ENCODE measurements around a stretch of chrX.

GRCh38 chrX:274910-275721, 6.1 kb upstream of the PLCXD1 start:
- RRBS, result 24% methylated on average over 12 of the region's 28 CpGs
CAGE:
- cytosol, long polyA plus RNA, result no peak
- long polyA plus RNA, result no peak
- nucleus, long polyA plus RNA, result no peak

GRCh38 chrX:276030-276505, 5.1 kb upstream of the PLCXD1 start:
- RRBS, result 2% methylated on average over 6 of the region's 30 CpGs
CAGE:
- cytosol, long polyA plus RNA, result start-site peak on the plus strand at chrX:276353-276375, 487 reads
- long polyA plus RNA, result start-site peak on the plus strand at chrX:276333-276375, 281 and 370 reads in 2 replicates
- nucleus, long polyA plus RNA, result start-site peak on the minus strand at chrX:276236-276253, 21 reads; start-site peak on the plus strand at chrX:276365-276375, 228 reads

GRCh38 chrX:385790-386457, 783 bp downstream of the PPP2R3B start:
- RRBS, result no CpG with 5 or more reads among the region's 35 CpGs
CAGE:
- cytosol, long polyA plus RNA, result no peak
- long polyA plus RNA, result no peak
- nucleus, long polyA plus RNA, result no peak

DNA sequence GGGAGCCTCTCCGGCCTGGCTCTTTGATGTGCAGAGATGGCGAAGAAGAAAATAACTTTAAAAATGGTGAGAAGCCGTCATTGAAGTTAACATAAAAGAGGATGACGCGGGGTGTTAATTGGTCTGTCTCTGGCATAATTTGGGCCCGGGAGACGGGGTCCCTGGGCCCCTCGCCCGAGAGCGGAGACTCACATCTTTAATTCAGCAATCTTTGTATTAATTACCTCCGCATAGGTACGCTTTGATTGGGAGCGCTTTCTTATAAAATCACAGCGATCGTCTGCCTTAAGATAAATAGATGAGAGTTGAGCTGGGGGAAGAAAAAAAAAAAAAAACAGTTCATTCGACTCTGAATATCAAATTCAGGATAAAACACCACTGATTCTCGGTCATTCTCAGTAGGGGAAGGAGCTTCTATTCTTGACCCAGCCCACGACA, 48.5 kb upstream of the PPP2R3B start:
- RRBS, result no CpG with 5 or more reads among the region's 18 CpGs
CAGE:
- cytosol, long polyA plus RNA, result no peak
- long polyA plus RNA, result no peak
- nucleus, long polyA plus RNA, result no peak

DNA sequence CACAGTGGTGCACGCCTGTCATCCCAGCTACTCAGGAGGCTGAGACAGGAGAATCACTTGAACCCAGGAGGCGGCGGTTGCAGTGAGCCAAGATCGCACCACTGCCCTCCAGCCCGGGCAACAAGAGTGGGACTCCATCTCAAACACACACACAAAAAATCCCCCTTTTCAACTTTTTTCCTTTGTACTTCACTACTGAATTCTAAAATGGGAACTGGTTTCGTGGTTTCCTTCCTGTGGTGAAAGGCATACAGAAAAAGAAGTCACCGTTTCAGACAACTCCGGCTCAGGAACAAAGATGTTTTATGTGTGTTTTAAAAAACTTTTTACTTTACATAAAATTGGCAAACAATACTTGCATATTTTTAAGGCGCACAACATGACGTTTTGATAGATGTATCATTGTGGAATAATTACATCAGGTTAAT, 186.2 kb downstream of the CRLF2 start:
- RRBS, result no CpG with 5 or more reads among the region's 10 CpGs
CAGE:
- cytosol, long polyA plus RNA, result no peak
- long polyA plus RNA, result no peak
- nucleus, long polyA plus RNA, result no peak

DNA sequence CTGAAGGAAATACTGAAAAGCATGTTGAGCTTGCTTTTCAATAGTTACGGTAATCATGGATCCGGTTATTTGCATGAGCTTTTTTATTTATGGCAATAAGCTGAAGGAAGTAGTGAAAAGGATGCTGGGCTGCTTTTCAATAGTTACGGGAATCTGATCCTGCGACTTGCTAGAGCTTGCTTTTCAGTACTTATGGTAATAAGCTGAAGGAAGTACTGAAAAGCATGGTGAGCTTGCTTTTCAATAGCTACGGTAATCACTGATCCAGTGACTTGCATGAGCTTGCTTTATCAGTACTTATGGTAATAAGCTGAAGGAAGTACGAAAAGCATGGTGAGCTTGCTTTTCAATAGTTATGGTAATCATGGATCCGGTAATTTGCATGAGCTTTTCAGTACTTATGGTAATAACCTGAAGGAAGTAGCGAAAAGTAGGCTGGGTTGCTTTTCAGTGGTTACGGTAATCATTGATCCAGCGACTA, 6.9 kb downstream of the CRLF2 start:
- RRBS, result no CpG with 5 or more reads among the region's 10 CpGs
CAGE:
- cytosol, long polyA plus RNA, result no peak
- long polyA plus RNA, result no peak
- nucleus, long polyA plus RNA, result no peak

- RRBS, result 9% methylated on average over 4 of the region's 25 CpGs
CAGE:
- cytosol, long polyA plus RNA, result no peak
- long polyA plus RNA, result no peak
- nucleus, long polyA plus RNA, result start-site peak on the plus strand at chrX:1249480-1249547, 99 reads
These were observed 19.2 kb upstream of the CSF2RA start for GRCh38 chrX:1249126-1250040.

- RRBS, result no CpG with 5 or more reads among the region's 19 CpGs
CAGE:
- cytosol, long polyA plus RNA, result no peak
- long polyA plus RNA, result no peak
- nucleus, long polyA plus RNA, result no peak
These were observed 24.0 kb downstream of the CSF2RA start for GRCh38 chrX:1292465-1293210.

- RRBS, result no CpG with 5 or more reads among the region's 9 CpGs
CAGE:
- cytosol, long polyA plus RNA, result no peak
- long polyA plus RNA, result start-site peak on the plus strand at chrX:1403424-1404167, 35 and 97 reads in 2 replicates
- nucleus, long polyA plus RNA, result no peak
These were observed 12.0 kb upstream of the SLC25A6 start for GRCh38 chrX:1403603-1404645.

DNA sequence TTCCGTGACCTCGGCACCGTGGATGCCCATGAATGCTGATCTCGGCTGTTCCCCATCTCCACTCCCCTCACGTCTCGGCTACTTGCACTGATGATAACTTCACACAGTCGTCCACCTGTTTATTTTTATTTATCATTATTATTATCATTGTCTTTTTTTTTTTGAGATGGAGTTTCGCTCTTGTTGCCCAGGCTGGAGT, 23.3 kb upstream of the SLC25A6 start:
- RRBS, result no CpG with 5 or more reads among the region's 8 CpGs
CAGE:
- cytosol, long polyA plus RNA, result no peak
- long polyA plus RNA, result no peak
- nucleus, long polyA plus RNA, result no peak

GRCh38 chrX:1453837-1454104, 1.1 kb upstream of the ASMTL start:
- RRBS, result no CpG with 5 or more reads among the region's 17 CpGs
CAGE:
- cytosol, long polyA plus RNA, result no peak
- long polyA plus RNA, result no peak
- nucleus, long polyA plus RNA, result no peak

DNA sequence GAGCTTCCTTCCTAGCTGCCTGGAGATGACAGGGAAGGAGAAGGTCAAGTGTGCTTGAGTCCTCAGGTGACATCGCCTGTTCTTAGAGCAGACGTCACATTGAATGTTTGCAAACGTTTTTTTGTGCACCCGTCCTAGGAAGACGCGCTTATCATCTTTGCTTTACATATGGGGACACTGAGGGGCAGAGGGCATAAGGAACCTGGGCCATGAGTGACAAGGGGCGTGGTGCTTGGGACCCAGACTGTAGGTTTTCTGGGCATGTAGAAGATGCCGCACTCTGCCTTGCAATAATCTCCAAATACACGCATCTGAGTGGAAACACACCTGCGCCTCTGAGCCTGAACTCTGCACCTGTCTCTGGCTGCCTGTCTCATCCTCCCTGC, 34.5 kb upstream of the ASMTL start:
- RRBS, result no CpG with 5 or more reads among the region's 10 CpGs
CAGE:
- cytosol, long polyA plus RNA, result no peak
- long polyA plus RNA, result no peak
- nucleus, long polyA plus RNA, result no peak

GRCh38 chrX:1500751-1501587, 36.0 kb downstream of the P2RY8 start:
- RRBS, result no CpG with 5 or more reads among the region's 19 CpGs
CAGE:
- cytosol, long polyA plus RNA, result no peak
- long polyA plus RNA, result no peak
- nucleus, long polyA plus RNA, result no peak

GRCh38 chrX:1600332-1600977, 9.1 kb downstream of the AKAP17A start:
- RRBS, result 92% methylated on average over 12 of the region's 50 CpGs
CAGE:
- cytosol, long polyA plus RNA, result no peak
- long polyA plus RNA, result no peak
- nucleus, long polyA plus RNA, result no peak

DNA sequence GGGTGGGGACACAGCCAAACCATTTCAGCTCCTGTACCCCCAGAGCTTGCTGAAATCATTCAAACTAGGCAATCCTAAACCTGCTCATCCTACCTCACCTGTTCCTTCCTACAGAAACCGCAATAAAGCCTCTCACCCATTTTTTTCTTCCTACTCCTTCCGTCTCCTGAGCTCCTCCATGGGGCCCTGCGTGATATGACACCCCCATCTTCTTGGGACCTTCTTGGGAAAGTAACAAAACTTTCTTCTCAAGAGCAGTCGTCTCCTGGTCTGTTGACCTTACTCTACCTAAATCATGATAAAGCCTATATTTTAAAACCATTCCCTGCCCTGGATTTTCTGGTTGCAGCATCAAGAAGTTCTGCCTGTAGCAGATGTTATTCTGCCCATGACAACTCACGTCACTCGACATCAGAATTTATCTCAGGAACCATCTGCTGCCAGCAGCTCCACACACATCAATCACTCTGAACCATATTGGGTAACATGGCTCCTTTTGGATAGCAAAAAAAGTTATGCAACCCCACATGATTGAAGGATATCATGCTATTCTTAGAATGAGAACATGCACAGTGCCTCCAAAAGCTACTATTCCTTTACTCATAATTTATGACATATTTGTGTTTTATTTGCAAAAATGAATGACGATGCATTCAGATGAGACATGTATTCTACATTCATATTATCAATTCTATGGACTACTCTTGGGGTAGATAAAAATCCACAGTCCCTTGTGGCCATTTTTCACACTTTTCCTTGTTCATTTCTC, 341.5 kb downstream of the DHRSX start:
- RRBS, result no CpG with 5 or more reads among the region's 7 CpGs
CAGE:
- cytosol, long polyA plus RNA, result no peak
- long polyA plus RNA, result no peak
- nucleus, long polyA plus RNA, result no peak

- RRBS, result no CpG with 5 or more reads among the region's 14 CpGs
CAGE:
- cytosol, long polyA plus RNA, result no peak
- long polyA plus RNA, result no peak
- nucleus, long polyA plus RNA, result no peak
These were observed 158.7 kb downstream of the DHRSX start for GRCh38 chrX:2342038-2342527.

GRCh38 chrX:2615637-2616122, 75.4 kb upstream of the CD99 start:
- RRBS, result no CpG with 5 or more reads among the region's 6 CpGs
CAGE:
- cytosol, long polyA plus RNA, result no peak
- long polyA plus RNA, result no peak
- nucleus, long polyA plus RNA, result no peak

DNA sequence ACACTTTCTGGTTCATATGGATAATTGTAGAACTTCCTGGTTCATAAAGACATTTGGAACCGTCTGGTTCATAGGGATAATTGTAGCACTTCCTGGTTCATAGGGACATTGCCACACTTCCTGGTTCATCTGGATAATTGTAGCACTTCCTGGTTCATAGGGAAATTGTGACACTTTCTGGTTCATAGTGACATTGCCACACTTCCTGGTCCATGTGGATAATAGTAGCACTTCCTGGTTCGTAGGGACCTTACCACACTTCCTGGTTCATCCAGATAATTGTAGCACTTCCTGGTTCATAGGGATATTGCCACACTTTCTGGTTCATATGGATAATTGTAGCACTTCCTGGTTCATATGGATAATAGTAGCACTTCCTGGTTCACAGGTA, 61.2 kb upstream of the CD99 start:
- RRBS, result no CpG with 5 or more reads among the region's 2 CpGs
CAGE:
- cytosol, long polyA plus RNA, result no peak
- long polyA plus RNA, result no peak
- nucleus, long polyA plus RNA, result no peak

DNA sequence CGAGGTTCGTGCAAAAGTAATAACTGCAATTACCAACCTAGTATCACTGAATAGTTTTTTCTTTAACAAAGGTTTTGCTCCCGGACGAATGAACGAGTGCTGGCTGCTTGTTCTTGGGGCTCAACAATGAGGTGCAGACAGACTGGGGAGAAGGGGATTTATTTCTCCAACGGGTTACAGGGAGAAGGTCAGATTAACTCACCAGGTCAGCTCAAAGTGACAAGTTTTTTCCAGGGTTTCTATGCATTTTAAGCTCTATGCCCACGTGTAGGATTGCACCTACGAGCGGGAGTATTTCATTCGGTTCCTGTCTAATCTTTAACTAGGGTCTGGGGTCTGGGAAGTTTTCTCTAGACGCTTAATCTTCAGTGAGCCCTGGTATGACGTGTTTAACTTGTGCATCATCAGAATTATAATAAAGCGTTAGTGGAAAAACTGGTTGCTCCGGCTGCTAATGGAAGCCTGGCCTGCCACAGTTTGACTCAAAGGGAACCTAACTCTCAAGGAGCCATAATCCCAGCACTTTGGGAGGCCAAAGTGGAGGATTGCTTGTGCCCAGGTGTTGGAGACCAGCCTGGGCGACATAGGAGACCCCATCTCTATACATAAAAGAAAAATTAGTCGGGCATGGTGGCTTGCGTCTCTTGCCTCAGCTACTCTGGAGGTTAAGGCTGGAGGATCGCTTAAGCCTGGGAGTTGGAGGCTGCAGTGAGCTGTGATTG, 30.3 kb downstream of the ARSD start:
- RRBS, result no CpG with 5 or more reads among the region's 18 CpGs
CAGE:
- cytosol, long polyA plus RNA, result no peak
- long polyA plus RNA, result no peak
- nucleus, long polyA plus RNA, result no peak

GRCh38 chrX:2908422-2909025, 20.6 kb downstream of the ARSD start:
- RRBS, result no CpG with 5 or more reads among the region's 7 CpGs
CAGE:
- cytosol, long polyA plus RNA, result no peak
- long polyA plus RNA, result no peak
- nucleus, long polyA plus RNA, result no peak

Data from H1 (cell line).